SK-N-SH (cell line): ENCODE data around the gene MAP3K13.

DNA sequence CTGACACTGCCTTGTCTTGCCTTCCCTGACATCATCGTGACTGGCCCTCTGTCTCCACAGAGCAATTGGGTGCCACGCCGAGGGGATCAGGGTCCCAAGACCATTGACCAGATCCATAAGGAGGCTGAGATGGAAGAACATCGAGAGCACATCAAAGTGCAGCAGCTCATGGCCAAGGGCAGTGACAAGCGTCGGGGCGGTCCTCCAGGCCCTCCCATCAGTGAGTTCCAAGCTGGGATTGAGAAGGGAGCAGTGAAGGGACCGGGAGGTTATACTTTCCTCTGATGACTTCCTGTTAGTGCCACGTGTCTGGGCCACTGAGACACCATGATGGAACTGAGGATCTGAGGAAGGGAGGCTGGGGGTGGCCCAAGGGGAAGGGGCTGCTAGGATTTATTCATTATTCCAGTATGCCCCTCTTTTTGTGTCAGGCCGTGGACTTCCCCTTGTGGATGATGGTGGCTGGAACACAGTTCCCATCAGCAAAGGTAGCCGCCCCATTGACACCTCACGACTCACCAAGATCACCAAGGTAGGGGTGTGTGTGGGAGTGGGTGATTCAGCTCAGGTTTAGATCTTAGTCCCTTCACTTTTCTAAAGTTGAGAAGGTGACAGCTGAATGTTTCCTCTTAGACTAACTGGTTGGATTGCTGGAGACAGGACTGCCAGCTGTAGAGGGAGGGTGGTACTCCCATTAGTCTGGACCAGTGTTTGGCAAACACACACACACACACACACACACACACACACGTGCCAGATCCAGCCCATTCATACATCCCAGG is 11.2 kb downstream of the EIF4G1 start:
- RRBS = no CpG with 5 or more reads among the region's 13 CpGs
CAGE:
- cytosol, long polyA plus RNA = no peak
- long polyA plus RNA = no peak
- nucleus, long polyA plus RNA = no peak

- RRBS = no CpG with 5 or more reads among the region's 17 CpGs
CAGE:
- cytosol, long polyA plus RNA = no peak
- long polyA plus RNA = no peak
- nucleus, long polyA plus RNA = no peak
These were observed 851 bp upstream of the THPO start for GRCh38 chr3:184378549-184379567.

DNA sequence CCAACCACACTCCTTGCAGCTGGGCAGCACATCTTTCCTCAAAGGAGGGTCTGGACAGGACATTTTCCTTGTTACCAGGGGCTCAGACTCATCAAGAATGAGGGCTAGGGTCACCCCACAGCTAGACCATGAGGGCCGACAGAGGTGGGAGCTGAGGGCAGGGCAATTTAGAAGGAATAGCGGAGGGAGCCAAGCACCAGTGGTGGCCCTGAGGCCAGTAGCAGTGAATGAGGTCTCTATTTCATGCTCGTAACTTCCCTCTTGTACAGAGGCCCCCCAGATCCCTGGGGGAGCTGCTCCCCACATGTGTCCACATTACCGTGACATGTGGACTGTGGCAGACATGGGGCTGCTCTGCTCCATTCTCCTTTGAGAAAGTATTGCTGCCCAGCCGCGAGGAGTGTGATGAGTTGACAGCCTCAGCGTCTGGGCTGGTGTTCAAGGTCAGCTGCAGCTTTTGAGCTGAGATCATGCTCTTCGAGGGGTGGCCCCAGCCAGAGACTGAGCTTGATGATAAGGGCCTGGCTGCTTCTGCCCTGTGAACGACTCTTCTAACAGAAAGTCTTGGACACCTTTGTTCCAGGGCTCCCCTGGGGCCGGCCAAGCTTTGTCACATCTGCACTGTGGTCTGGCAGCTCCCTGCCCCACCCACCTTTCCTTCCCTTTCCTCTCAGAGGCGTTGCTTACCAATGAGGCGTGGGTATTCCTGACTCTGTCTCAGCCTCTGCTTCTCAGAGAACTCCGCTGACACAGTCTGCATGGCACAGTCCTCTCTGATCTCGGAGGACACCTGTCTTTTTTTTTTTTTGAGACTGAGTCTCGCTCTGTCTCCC is 86.5 kb downstream of the CHRD start:
- RRBS = no CpG with 5 or more reads among the region's 15 CpGs
CAGE:
- cytosol, long polyA plus RNA = no peak
- long polyA plus RNA = no peak
- nucleus, long polyA plus RNA = no peak

DNA sequence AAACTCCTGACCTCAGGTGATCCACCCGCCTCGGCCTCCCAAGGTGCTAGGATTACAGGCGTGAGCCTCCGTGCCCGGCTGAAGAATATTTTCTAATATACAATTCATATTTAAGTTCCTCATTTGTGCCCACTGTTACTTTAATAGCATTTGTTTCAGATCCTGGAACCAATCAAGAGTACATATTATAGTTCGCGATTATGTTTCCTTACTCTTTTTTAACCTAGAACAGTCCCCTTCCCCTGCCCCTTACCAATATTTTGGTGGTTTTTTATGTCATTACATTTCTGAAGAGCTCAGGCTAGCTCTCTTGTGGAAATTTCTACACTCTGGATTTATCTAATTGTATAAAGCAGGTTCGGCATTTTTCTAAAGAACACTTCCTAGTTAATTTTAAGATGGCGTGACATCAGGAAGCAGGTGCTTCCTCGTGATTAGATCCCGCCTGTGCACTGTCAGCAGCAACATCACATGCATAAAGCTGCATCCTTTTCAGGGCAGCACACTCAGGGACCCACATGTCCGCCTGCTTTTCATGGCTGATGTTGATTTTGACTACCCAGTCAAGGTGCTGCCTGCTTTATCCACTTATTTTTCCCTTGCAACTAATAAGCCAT is 88.7 kb upstream of the EPHB3 start:
- RRBS = no CpG with 5 or more reads among the region's 12 CpGs
CAGE:
- cytosol, long polyA plus RNA = no peak
- long polyA plus RNA = no peak
- nucleus, long polyA plus RNA = no peak

DNA sequence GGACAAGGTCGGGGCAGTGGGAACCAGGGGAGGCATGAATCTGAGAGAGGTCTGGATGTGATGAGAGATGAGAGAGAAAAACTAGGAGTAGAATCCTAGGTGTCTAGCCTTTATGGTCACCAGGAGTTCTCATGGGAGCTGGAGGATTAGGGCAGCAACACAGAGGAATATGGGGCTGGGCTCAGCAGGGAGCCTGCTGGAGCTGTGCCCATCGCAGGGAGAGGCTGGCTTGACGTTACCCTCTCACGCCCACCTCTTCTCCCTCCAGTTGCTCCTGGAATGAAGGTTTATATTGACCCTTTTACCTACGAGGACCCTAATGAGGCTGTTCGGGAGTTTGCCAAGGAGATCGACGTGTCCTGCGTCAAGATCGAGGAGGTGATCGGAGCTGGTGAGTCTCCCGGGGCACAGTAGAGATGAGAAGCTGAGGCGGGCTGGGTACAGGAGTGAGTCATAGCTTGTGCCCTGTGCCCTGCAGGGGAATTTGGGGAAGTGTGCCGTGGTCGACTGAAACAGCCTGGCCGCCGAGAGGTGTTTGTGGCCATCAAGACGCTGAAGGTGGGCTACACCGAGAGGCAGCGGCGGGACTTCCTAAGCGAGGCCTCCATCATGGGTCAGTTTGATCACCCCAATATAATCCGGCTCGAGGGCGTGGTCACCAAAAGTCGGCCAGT is 17.8 kb downstream of the EPHB3 start:
- RRBS = 97% methylated on average over 4 of the region's 26 CpGs
CAGE:
- cytosol, long polyA plus RNA = no peak
- long polyA plus RNA = no peak
- nucleus, long polyA plus RNA = no peak

DNA sequence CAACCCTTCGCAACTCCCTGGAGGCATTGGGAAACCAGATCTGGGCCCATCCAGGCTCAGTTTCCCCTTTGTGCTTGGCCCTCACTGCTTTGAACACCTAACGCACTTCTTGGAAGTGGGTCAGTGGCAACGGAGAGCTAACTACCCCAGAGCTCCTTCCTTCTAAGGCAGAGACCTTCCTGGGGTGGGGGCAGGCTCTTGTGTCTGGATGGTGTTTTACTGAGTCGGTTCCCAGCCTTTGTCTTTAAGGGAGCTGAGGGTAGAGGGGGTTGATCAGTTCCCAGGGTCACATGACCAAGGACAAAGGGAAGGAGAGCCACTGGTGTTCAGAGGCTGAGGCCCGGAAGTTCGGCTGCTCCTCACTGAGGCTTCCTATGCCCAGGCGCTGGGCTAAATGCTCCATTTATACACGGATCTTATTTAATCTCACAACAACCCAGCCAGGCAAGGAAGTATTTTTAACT is 20.9 kb downstream of the EPHB3 start:
- RRBS = no CpG with 5 or more reads among the region's 8 CpGs
CAGE:
- cytosol, long polyA plus RNA = no peak
- long polyA plus RNA = no peak
- nucleus, long polyA plus RNA = no peak

GRCh38 chr3:184602317-184603433 is 41.1 kb downstream of the EPHB3 start:
- RRBS = 89% methylated on average over 3 of the region's 21 CpGs
CAGE:
- cytosol, long polyA plus RNA = no peak
- long polyA plus RNA = no peak
- nucleus, long polyA plus RNA = no peak

- RRBS = no CpG with 5 or more reads among the region's 20 CpGs
CAGE:
- cytosol, long polyA plus RNA = no peak
- long polyA plus RNA = no peak
- nucleus, long polyA plus RNA = no peak
These were observed 42.0 kb downstream of the EPHB3 start for GRCh38 chr3:184603462-184604099.

GRCh38 chr3:184747926-184748917 is 36.4 kb upstream of the MAGEF1 start:
- RRBS = no CpG with 5 or more reads among the region's 9 CpGs
CAGE:
- cytosol, long polyA plus RNA = no peak
- long polyA plus RNA = no peak
- nucleus, long polyA plus RNA = no peak

DNA sequence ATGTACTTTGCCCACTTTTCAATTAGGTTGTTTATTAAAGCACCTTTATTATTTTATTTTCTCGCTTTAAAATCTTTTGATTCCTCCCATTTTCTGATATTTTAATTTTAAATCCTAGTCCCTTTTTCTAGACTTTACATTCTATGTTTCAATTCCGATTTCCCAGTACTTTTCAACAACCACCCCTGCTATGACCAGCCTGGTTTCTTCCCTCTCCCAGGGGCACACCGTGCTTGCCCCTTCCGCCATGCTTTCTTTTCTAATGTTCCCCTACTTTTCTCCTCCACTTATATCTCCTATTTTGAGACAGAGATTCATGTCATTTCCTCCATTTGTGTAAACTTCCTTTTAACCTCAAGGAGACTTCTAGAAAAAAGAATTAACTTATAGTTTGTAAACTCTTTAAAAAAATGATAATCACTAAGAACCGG is 38.5 kb upstream of the MAP3K13 start:
- RRBS = no CpG with 5 or more reads among the region's 5 CpGs
CAGE:
- cytosol, long polyA plus RNA = no peak
- long polyA plus RNA = no peak
- nucleus, long polyA plus RNA = no peak

- RRBS = no CpG with 5 or more reads among the region's 7 CpGs
CAGE:
- cytosol, long polyA plus RNA = no peak
- long polyA plus RNA = no peak
- nucleus, long polyA plus RNA = no peak
These were observed 35.8 kb upstream of the MAP3K13 start for GRCh38 chr3:185327045-185327653.

- RRBS = no CpG with 5 or more reads among the region's 25 CpGs
CAGE:
- cytosol, long polyA plus RNA = no peak
- long polyA plus RNA = no peak
- nucleus, long polyA plus RNA = no peak
These were observed at the start of gene MAP3K13 for GRCh38 chr3:185362746-185363947. Gene MAP3K13 (plus strand): TSS chr3:185363136.

GRCh38 chr3:185387893-185388697 is 25.2 kb downstream of the MAP3K13 start:
- RRBS = no CpG with 5 or more reads among the region's 8 CpGs
CAGE:
- cytosol, long polyA plus RNA = no peak
- long polyA plus RNA = no peak
- nucleus, long polyA plus RNA = no peak

DNA sequence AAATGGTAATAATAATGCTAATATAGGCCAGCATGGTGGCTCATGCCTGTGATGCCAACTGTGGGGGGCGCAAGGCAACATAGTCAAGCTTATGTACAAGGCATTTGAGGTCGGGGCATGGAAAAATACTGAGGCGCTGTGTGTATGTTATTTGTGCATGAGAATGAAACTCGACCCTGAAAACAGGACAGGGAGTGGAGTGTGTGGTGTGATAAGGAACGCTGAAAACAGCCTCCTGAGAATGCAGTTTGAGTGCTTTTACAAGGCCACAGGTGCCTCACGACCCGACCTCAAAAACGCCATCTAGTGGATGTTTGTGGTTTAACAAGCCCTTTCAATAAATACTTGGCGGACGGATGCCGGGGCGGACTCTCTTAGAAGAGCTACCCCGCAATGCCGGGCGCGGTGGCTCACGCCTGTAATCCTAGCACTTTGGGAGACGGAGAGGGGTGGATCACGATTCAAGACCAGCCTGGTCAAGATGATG is 6.6 kb upstream of the LIPH start:
- RRBS = no CpG with 5 or more reads among the region's 19 CpGs
CAGE:
- cytosol, long polyA plus RNA = no peak
- long polyA plus RNA = no peak
- nucleus, long polyA plus RNA = no peak

DNA sequence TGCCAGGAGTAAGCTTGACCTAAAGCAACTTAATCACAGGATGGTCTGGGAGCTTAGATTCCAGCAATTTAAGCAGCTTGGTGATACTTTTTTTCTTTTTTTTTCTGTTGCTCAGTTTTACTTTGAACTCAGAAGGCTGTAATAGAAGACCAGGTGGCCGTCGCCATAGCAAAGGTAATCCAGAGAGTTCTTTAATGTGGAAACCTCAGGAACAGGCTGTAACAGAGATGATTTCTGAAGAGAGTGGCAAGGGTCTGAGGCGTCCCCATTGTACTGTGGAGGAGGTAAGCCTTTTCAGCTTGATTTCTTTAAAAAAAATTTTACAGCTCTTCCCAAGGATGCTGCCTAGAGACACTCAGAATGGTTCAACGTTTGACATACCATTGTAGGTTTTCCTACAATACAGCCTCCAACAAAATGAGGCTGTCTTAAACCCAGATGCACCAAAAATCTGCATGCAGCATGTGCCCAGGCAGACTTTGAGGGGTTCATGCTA is 20.2 kb downstream of the SENP2 start:
- RRBS = no CpG with 5 or more reads among the region's 4 CpGs
CAGE:
- cytosol, long polyA plus RNA = no peak
- long polyA plus RNA = no peak
- nucleus, long polyA plus RNA = no peak

DNA sequence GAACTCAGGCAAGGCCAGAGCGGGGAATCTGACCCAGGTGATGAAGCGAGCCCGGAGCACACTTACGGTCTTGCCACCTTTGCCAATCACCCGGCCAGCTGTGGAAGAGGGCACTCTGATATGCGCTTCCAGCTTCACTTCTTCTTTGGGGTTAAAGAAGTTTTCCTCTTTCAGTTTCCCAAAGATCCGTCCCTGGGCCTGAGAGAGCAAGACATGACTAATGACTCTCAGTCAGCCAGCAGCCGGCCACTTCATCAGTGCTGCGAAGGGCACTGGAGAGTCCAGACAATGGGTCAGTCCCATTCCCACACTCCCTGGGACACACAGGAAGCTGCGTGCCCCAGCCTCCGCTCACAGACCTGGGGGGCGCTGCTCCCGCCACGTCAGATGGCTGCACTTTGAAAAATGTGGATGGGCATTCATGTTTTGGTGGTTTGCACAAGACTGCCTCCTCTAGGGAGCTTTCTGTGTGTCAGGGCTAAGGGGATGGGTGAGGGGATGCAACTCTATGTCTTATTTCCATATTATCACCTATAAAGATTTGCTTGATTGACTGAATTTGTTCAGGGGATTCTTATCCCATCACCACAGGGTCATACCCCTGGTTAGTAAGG is 63.3 kb downstream of the SENP2 start:
- RRBS = no CpG with 5 or more reads among the region's 14 CpGs
CAGE:
- cytosol, long polyA plus RNA = no peak
- long polyA plus RNA = no peak
- nucleus, long polyA plus RNA = no peak

- RRBS = no CpG with 5 or more reads among the region's 7 CpGs
CAGE:
- cytosol, long polyA plus RNA = no peak
- long polyA plus RNA = no peak
- nucleus, long polyA plus RNA = no peak
These were observed 74.3 kb downstream of the SENP2 start for GRCh38 chr3:185660423-185660801.

DNA sequence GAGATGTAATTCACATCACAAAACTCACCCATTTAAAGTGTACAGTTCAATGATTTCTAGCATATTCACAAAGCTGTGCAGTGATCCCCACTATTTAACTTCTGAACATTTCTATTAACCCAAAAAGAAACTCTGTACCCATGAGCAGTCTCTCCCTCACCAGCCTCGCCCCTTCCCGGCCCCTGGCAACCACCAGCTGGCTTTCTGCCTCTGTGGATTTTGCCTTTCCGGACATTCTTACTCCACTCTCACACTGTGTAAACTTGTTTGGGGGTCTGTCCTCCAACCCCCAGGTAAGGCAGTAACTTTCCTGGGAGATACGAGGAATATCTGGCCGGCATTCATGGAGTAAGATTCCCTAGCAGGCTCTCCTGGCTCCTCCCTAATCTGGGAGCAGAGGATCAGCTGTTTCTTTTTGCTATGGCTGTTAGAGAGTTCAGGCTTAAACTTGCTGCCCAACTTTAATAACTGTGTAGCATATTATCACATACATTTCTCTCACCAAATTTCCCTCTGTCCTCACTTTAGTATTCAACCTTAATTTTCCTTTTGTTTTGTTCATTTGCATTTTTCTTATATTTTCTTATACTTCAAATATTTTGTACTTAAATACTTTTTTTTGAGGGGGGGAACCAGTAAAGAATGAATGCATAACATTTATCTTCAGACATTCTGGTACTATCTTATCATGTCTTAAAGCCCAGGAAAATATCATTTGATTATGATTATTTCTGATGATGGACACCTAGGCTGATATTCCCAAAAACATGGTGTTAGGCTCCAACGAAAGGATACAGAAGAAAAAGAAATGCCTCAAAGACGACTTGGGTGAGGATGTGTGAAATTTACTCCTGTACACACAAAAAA is 64.2 kb downstream of the IGF2BP2 start:
- RRBS = 20% methylated on average over 3 of the region's 7 CpGs
CAGE:
- cytosol, long polyA plus RNA = no peak
- long polyA plus RNA = no peak
- nucleus, long polyA plus RNA = no peak

DNA sequence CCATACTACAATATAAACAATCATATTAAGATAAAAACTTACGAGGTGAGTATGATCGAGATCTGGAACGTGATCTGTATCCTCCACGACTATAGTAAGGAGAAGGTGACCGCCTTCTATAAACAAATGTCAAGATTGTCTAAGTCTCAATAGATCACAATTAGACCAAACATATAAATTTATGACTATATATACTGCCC is 19.6 kb downstream of the TRA2B start:
- RRBS = no CpG with 5 or more reads among the region's 5 CpGs
CAGE:
- cytosol, long polyA plus RNA = no peak
- long polyA plus RNA = no peak
- nucleus, long polyA plus RNA = no peak

- RRBS = no CpG with 5 or more reads among the region's 4 CpGs
CAGE:
- cytosol, long polyA plus RNA = no peak
- long polyA plus RNA = no peak
- nucleus, long polyA plus RNA = no peak
These were observed 9.9 kb downstream of the TRA2B start for GRCh38 chr3:185927556-185928576.